ENCODE data around the genes TSEN54, SMIM6 and TRIM47.

- RRBS: 7% methylated on average over 12 of the region's 69 CpGs
These were observed 600 bp downstream of the NT5C start for GRCh38 chr17:75130632-75131652.

DNA sequence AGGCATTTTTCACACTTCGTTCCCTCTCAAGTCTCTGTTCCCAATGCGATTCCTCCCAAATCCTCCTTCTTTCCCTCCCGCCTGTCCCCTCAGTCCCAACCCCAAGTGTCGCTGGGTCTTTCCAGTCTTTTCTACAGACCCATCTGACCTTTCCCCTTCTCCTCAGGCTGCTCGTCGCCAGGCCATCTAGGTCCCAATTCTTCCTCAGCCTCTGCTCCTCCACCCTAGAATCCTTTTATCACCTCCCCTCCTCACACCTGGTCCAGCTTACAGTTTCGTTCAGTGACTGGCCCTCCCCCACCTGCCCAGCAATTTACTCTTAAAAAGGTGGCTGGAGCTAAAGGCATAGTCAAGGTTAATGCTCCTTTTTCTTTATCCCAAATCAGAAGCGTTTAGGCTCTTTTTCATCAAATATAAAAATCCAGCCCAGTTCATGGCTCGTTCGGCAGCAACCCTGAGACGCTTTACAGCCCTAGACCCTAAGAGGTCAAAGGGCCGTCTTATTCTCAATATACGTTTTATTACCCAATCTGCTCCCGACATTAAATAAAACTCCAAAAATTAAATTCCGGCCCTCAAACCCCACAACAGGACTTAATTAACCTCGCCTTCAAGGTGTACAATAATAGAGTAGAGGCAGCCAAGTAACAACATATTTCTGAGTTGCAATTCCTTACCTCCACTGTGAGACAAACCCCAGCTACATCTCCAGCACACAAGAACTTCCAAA lies 7.2 kb downstream of the GGA3 start:
- RRBS: no CpG with 5 or more reads among the region's 16 CpGs

- RRBS: no CpG with 5 or more reads among the region's 10 CpGs
These were observed 58.0 kb upstream of the SLC25A19 start for GRCh38 chr17:75346775-75348012.

- RRBS: no CpG with 5 or more reads among the region's 10 CpGs
These were observed 1.0 kb upstream of the TMEM94 start for GRCh38 chr17:75455383-75455836.

GRCh38 chr17:75476236-75477036 lies 20.0 kb downstream of the TMEM94 start:
- RRBS: no CpG with 5 or more reads among the region's 12 CpGs

- RRBS: 5% methylated on average over 36 of the region's 77 CpGs
These were observed at the start of gene TSEN54 for GRCh38 chr17:75516031-75516698. TSS of gene TSEN54 (plus strand) at chr17:75516528.

DNA sequence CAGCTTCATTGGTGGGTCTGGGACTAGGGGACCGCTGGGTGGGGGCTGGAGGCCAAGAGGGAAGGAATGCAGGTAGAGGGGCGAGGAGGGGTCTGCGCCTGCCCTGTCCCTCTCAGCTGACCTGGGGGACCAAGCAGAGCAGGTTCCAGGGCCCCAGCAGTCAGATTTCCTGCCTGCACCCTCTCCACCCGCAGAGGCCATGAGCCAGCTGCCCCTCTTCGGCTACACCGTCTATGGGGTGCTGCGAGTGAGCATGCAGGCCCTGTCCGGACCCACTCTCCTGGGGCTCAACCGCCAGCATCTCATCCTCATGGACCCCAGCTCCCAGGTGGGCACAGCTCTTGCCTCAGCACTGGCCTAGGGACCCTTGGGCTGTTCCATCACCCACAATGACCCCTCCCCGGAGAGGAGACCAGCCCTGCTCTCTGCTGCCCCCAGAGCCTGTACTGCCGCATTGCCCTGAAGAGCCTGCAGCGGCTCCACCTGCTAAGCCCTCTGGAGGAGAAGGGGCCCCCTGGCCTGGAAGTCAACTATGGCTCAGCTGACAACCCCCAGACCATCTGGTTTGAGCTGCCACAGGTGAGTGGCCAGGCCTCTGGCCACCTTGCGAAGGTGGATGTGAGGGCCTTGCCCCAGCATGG lies 7.5 kb upstream of the SMIM5 start:
- RRBS: no CpG with 5 or more reads among the region's 13 CpGs

DNA sequence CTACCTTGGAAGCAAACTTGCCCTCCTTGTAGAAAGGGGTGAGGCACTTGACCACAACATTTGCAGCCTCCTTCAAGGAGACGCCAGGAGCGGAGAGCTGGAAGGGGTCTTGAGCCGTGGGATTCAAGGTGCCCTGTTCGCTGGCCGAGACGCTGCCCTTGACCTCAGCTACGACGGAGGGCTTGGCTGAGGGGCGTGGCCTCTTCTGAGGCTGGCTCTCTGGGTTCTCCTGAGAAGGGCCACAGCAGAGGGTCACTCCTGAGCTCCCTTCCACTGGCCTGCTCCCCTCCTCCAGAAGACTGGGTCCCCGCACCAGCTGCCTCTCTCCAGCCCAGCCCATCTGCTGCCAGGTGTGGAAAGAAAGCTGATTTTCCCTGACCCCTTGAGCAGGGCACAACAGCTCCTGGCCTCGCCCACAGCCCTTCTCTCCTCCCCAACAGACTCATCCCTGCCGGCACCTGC lies 5.0 kb upstream of the SMIM5 start:
- RRBS: no CpG with 5 or more reads among the region's 12 CpGs

- RRBS: no CpG with 5 or more reads among the region's 17 CpGs
These were observed at the start of gene SMIM6 for GRCh38 chr17:75646037-75646875. TSS of gene SMIM6 (plus strand) at chr17:75646251.

- RRBS: no CpG with 5 or more reads among the region's 13 CpGs
These were observed 7.6 kb downstream of the GALK1 start for GRCh38 chr17:75757332-75757825.

GRCh38 chr17:75778075-75778535 lies 1.5 kb downstream of the H3-3B start:
- RRBS: no CpG with 5 or more reads among the region's 1 CpG

DNA sequence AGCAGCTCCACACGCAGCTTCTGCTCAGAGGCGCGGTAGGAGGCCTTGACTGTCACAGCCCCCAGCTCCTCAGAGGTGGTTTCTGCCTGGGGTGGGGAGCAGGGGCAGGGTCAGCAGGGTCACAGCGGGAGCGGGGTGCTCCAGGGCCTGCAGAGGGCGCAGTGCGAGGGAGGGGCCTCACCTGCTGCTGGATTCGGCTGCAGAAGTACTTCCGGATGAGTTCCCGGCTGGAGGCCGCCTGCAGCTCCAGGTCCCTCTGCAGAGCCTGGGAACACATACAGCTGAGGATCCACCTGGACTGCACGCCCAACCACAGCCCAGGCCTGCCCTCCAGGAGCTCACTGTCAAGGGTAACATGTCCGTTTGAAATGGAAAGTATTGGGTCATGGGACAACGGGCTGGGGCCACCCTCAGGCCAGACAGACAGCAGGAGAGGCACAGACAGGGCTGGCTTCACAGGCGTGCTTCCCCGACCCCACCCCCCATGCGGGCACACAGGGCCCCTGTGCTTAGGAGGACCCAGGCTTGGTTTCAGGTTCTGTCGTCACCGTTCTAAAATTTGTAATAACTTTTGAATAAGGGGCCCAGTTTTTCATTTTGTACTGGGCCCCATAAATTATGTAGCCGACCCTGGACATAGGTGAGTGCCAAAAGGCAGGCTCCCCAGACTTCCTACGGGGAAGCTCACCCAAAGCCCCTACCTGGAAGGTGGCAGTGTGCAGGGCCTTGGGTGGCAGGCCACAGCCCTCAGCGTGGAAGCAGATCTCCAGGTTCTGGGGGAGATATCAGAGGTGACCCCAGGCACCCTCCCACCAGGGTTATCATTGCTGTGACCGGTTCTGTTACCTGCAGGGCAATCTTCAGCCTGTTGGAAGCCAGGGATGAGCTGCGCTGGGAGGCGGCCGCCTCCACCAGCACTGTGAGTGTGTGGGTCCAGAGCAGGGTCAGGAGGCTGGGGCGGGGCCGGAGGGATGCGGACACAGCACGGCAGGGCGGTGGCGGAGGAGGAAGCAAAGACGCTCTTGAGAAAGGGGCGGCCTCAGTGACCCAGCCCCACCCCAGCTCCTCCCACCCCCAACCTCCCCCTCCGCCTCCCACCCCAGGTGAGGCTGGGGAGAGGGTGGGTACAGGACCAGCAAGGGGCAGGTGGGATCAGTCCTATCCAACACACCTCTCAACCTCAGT lies 13.4 kb downstream of the UNC13D start:
- RRBS: no CpG with 5 or more reads among the region's 35 CpGs

GRCh38 chr17:75835236-75835514 lies 9.0 kb downstream of the UNC13D start:
- RRBS: 45% methylated on average over 2 of the region's 14 CpGs

DNA sequence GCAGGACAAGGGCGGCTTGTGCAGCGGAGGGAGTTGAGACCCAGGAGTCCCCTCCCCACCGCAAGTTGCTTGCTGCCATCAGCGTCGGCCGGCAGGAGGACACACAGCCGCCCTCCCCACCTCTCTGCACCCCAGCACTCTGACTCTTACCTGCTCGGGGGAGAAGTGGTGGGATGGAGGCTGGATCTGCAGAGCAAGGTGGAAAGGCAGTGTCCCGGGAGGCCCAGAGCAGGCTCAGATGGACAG lies 947 bp downstream of the UNC13D start:
- RRBS: 67% methylated on average over 1 of the region's 9 CpGs

GRCh38 chr17:75846572-75847327 lies 2.5 kb upstream of the UNC13D start:
- RRBS: 43% methylated on average over 1 of the region's 26 CpGs

DNA sequence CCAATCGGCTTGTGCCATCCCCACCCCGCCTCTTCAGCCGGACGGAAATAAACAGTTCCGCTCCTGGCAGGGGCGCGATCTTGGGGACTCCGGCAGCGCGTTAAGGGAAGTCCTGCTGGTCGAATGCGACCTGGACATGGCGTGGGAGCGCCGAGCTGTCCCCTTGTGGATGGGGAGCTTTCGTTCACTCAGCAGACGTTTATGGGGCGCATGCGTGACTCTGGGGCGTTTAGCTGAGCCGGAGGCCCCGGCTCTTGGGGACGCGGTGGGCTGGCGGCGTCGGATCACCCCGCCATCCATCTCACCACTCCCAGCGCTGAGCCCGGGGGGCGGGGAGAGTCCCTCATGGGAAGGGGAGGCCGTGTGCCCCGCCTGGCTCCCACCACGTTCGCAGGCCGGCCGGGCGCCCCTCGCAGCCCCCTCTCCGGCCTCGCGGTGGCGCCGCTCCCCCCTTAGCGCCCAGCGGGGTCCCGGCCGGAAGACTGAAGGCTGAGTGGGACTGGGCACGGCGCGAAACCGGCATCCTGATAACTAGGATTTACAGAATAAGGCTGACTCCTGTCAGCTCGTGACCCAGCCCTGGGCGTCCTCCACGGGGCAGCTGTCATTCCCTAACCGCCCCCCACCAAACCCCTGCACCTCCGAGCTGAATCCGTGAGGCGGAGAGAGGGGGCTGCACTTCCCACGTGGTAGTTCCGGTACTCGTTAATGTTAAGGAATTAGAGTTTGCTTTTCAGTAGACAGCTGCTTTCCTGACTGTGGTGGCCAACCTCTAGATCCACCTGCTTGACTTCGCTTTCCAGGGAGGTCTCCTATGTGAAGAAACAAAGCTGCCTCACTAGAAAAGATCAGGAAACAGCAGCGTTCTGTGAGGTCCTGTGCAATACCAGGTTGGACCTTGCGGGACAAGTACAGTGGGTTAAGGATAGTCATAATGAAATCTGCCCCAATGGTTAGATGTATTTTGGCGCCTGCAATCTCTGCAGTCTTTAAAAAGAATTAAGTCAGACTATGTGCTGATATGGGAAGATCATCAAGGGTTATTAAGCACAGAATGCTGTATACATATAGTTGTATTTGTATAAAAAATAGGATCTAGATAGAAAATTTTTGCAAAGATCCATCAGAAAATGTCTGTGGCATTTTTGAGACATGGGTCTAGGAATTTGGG lies 873 bp upstream of the WBP2 start:
- RRBS: 4% methylated on average over 29 of the region's 66 CpGs

GRCh38 chr17:75874347-75875097 lies 3.9 kb downstream of the TRIM47 start:
- RRBS: no CpG with 5 or more reads among the region's 35 CpGs

DNA sequence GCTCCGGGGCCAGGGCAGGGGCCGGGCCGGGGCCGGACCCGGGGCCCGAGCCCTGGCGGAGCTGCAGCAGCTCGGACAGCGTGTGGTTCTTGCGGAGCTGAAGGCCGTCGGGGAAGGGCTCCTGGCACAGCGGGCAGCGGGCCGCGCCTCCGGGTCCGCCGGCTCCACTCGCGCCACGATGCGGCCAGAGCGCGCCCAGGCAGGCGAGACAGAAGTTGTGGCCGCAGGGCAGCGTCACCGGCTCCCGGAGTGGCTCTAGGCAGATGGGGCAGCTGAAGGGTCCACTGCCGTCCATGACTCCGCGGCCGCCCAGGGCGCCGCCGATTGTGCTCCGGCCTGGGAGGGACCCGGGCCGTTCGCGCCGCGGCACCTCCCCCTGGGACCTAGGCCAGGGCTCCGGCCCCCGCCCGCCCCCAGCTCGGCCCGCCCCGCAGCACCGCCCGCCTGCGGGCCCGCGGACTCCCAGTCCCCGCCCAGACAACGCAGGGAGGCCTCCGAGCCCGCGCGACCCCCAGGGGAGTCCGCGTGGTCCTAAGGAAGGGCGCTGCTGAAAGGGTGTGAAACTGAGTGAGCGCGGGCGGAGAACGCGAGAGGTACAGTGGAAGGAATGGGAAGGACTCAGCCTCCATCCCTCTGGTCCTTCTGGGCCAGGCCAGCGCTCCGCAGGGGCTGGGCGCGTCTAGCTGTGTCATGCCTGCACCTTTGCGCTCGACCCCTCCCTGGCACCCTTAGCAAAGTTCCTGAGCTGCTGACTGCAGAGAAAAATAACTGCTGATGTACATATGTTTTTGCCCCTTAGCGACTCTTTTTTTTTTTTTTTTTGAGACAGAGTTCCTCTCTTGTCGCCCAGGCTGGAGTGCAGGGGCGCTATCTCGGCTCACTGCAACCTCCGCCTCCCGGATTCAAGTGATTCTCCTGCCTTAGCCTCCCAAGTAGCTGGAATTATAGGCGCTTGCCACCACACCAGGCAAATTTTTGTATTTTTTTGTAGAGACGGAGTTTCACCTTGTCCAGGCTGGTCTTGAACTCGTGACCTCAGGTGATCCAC lies at the start of gene TRIM47:
Gene TRIM47, minus strand, starts transcription at position 328 of the 1,048 bp plus-strand sequence.
- RRBS: 4% methylated on average over 31 of the region's 84 CpGs

GRCh38 chr17:75910589-75911110 lies 6.0 kb upstream of the MRPL38 start:
- RRBS: no CpG with 5 or more reads among the region's 9 CpGs

Data from islet of Langerhans (tissue), 1 donor.